Brain (tissue), 1 donor: ENCODE results near the genes NEK3 and THSD1.

DNA sequence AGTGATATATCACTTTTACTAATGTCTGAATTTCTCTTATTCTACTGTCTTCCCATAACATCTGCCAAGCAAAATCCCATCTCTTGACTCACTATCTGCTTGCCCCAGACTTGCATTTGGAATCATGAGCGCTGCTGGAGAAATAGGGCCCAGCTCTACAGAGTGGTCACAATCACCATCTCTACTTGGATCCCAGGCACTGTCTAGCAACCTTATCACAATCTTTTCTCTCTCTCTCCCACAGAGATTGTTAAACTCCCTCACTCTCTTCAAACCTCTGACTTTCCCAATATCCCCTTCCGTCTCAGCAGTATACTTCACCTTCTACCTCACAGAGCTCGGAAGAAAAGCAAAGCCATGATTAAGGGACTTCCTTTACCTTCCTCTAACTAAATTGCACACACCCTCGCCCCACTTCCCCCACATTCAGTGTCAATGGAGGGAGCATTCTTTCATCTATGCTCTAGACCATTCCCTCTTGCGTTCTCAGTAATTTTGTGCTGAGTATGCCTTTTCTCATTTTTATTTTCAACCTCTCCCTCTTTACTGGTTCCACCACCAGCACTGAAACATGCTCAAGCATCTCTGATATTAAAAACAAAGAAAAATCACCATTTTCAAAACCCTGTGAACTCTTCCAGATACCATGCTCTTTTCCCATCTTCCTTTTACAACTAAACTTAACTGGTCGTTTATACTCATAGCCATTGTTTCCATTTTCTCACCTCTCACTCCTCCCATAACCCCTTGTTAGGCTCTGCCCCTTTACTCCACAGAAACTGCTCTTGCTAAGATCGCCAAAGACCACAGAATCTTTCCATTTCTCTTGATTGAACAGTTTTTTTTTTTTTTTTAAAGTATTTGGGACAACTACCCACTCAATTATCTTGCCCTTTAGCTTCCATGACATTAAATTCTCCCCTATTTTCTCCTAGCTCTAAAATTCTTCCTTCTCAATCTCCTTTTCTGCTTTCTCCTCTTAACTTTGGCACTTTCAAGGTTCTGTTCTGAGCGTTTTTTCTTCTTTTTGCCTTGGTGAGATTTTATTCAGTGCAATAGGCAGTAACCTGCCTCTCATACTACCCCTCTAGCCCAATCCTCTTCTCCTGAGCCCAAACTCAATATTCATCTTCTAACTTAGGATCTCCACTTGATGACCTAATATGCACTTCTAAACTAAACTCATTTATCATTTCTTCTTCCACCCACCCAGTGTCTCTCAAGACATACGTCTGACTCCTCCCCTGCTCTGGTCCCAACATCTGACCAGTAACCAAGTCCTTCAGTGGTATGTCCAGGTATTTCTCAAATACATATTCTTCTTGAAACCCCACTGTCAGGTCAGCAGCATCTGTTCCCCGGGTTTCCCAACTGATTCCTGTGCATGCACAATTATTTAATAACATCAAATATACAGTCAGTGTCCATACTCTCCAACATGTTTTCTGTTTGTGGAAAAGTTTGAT is 32.5 kb downstream of the SERPINE3 start:
- RRBS, result no CpG with 5 or more reads among the region's 10 CpGs

- RRBS, result no CpG with 5 or more reads among the region's 4 CpGs
Measured at GRCh38 chr13:51384465-51385336, 45.2 kb downstream of the SERPINE3 start.

GRCh38 chr13:51441054-51441466 is 11.8 kb downstream of the INTS6 start:
- RRBS, result no CpG with 5 or more reads among the region's 2 CpGs

- RRBS, result 2% methylated on average over 20 of the region's 53 CpGs
Measured at GRCh38 chr13:51451982-51452417, 836 bp downstream of the INTS6 start.

- RRBS, result no CpG with 5 or more reads among the region's 9 CpGs
Measured at GRCh38 chr13:51456661-51456900, 3.7 kb upstream of the INTS6 start.

DNA sequence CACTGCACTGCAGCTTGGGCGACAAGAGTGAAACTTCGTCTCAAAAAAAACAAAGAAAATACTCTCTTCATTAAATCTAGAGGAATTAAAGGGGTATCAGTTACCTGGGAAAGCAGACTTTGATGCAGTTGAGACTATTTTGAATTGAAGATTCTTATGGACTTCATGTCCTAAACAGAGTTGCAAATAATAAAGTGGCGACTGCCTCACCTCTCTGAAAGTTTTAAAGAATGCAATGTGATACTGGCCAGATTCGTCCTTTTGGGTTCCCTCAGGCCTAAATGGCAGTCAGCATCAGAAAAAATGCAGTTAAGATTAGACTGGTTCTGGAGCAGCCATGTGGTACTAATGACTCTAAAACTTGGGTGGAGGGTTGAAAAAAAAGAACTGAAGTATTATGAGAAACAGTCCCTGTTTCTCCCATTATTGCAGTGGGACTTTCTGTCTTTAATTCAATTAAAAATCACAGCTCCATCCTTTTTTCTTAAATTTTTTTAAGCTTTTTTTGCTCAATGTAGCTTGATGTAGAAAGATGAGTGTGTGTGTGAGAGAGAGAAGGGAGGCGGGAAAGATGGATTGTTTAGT is 37.3 kb downstream of the WDFY2 start:
- RRBS, result no CpG with 5 or more reads among the region's 5 CpGs

DNA sequence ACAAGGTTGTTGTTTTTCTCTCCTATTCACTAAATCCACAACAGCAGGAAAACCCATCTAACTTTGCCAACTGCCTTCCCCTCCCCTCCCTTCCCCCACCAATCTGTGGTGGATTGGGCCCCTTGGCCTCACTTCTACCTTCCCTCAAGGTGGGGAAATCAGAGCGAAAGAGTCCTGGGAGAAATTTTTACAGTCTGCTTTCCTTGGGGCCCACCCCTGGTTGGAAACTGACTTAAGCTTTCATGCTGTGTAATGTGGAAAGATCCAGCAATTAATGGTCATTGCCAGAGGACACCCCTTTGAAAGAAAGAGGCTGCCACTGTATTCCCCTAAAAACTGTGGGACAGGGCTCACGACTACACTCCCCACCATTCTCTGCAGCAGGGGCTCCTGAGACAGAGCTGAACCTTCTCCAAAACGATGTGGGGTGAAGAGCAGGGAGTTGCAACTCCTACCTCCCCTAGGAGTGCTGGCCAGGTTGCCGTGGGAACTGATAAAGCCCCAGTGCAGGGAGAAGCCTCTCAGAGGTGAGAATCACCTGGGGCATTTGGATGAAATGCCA is 1.2 kb downstream of the DHRS12 start:
- RRBS, result no CpG with 5 or more reads among the region's 4 CpGs

DNA sequence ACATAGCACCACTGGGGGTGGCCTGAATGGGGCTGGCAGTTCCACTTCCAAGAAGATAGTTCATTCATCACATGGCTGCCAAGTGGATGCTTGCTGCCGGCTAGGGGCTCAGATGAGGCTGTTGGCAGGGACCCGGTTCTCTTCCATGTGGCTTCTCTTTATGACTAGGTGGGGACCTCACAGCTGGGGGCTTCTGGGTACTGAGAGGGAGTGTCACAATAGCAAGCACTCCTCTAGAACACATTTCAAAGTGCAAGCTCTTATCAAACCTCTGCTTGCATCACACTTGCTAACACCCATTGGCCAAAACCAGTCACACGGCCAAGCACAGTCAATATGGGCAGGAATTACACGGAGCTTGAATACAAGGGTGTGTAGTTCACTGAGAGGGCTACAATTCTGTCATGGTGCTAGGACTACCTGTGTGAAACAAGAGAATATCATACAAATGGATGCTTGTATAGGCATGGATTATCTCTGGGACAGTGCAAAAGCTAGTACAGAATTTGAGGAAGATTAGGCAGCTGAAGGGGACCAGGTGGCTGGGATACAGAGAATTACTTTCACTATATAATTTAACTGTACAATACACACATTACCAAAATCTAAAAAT is 32.3 kb downstream of the ATP7B start:
- RRBS, result no CpG with 5 or more reads among the region's 4 CpGs

GRCh38 chr13:52029413-52030043 is 5.0 kb downstream of the UTP14C start:
- RRBS, result no CpG with 5 or more reads among the region's 8 CpGs

DNA sequence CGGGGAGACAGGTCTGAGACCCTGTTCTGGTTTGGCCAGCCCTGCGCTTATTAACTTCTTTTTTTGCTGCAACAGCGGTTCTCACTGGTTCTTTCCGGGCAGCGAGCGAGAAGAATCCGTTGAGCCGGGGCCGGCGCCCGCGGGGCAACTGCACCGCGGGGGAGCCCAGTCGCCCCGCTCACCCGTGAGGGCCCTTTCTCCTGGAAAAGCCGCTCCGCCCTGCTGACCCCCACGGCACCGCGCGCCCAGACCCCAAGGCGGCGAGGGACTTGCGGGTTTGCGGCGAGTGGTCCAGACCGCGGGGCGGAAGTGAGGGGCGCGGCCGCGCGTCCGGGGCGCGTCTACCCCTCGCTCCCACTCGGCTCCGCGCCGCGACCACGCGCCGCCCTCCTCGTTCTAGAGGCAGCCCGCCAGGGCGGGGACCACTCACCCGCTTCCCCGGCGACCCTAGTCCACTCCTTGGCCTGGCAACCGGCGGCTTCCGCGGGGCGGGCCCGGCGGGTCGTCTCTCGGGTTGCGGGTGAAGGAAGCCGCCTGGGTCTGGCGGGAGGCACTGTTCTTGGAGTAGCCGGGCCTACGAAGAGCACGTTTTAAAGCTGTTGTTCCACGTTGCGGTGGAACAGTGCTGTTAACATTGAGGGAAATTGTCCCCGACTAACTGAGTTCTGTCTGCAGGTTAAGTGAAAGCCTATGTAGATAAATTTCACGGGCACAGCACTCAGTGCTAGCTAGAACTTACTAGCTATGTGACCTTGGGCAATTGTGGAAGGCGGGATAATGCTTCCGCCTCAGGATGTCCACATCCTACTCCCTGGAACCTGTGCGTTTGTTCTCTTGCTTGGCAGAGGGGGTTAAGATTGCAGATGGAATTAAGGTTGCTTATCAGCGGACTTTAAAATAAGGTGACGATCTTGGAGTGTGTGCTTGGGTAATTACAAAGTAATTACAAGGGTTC is at the start of gene NEK3:
NEK3 (minus strand) TSS at position 485 of the 955 bp plus-strand sequence.
- RRBS, result 1% methylated on average over 17 of the region's 78 CpGs

DNA sequence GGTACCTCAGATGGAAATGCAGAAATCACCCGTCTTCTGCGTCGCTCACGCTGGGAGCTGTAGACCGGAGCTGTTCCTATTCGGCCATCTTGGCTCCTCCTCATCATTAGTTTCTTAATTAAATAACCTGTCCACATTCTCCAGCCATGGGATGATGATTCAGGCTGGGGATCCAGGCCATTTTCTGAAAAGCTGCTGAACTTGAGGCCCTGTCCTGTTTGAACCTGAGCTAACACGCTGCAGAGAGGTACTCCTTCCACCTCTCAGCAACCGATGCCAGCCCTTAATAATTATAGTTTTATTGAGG is 116.1 kb upstream of the NEK3 start:
- RRBS, result no CpG with 5 or more reads among the region's 8 CpGs

- RRBS, result 2% methylated on average over 15 of the region's 84 CpGs
Measured at GRCh38 chr13:52405332-52406705, at the start of gene THSD1. Gene THSD1 (minus strand): TSS chr13:52406172.

- RRBS, result no CpG with 5 or more reads among the region's 58 CpGs
Measured at GRCh38 chr13:52617016-52618121, 24.9 kb upstream of the HNRNPA1L2 start.

- RRBS, result 76% methylated on average over 3 of the region's 12 CpGs
Measured at GRCh38 chr13:52991627-52992113, 36.9 kb upstream of the OLFM4 start.

GRCh38 chr13:57600429-57600628 is 31.2 kb upstream of the PCDH17 start:
- RRBS, result no CpG with 5 or more reads among the region's 2 CpGs

DNA sequence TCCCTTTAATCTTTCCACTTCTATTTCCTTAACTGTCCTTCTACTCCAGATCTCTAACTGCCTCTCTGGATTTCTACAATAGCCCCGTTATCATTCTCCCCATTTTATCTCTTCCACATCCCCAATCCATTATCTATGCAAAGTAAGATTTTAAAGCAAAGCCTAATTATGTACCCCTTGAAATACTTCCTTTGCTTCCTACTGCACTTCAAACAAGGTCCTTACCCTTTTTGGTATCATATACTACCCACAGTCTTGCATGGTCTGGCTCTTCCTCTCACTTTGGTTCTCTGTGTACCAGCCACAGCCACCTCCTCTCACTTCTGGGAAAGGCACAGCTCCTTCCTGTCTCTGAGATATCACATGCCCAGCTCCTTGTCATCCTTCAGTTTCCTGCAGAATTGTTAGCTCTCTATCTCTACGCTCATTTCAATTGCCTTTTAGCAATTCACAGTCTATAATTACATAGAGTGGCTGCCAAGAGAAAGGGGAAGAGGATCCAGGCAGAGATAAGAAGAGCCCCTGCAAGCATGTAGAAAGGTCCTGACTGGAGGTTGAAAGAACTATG is 933.3 kb downstream of the DIAPH3 start:
- RRBS, result no CpG with 5 or more reads among the region's 2 CpGs

DNA sequence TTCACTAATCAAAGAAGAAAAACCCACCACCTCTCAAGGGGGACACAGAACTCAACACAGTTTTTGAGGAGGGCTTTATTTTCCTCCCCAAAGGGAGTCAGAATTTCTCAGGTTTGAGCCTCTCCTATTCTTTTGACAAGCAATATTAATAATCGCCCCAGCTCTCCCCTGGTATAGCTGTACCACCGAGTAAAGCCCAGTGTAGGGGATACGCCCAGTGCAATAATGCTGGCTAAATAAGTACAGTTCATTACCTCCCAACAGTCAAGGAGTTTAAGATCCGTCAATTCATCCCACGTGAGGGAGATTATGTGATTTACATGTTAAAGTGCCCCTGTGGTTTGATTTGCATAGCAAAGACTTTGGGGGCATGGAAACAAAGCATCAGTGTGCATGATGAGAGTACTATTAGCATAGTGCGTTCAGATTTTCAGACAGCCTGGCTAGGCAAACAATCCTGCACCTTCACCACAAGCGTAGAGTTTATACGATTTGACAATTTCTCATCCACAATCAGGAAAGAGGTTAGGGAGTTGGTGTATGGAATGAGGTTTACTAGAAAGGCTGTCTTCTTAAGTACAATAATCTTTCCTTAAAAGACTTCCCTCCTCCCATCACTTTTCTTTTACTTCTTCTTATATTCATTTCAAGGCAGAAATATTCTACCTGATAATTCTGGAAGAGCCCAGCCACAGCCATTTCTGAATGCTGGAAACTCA is 754.0 kb downstream of the DIAPH3 start:
- RRBS, result no CpG with 5 or more reads among the region's 8 CpGs

GRCh38 chr13:59479596-59480198 is 684.0 kb downstream of the DIAPH3 start:
- RRBS, result no CpG with 5 or more reads among the region's 3 CpGs

DNA sequence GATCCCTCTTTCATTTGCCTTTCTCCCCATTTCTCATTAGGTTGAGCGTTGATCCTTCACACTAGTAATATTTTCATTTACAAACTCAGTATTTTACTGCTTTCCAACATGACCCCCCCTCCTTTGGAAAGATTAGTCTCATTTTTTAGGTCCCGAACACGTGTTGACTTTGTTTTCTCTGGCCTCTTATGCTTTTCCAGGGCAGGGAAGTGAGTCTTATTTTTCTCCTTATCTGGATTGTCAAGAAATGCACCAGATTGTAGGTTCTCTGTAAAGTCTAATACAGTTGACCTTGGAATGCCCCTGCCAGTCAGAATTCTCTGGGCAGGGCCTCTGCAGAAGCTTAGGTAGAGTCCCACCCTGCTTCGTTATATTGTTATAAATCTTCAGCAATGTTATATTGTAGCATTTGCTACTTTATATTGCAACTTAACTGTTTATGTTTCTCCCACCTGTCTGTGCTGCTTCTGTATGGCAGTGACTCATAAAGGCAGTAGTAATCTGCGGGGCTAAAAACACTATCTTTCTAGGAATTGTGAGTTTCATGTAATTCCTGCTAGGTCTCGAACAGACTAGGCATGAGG is 2.0 kb downstream of the TDRD3 start:
- RRBS, result no CpG with 5 or more reads among the region's 6 CpGs

GRCh38 chr13:61664990-61665556 is 249.4 kb upstream of the PCDH20 start:
- RRBS, result no CpG with 5 or more reads among the region's 8 CpGs